Pericardium fibroblast (primary cell): ENCODE measurements around the genes OPN1LW, RPL10, CTAG1A, CTAG1B, RAB39B and H2AB2.

DNA sequence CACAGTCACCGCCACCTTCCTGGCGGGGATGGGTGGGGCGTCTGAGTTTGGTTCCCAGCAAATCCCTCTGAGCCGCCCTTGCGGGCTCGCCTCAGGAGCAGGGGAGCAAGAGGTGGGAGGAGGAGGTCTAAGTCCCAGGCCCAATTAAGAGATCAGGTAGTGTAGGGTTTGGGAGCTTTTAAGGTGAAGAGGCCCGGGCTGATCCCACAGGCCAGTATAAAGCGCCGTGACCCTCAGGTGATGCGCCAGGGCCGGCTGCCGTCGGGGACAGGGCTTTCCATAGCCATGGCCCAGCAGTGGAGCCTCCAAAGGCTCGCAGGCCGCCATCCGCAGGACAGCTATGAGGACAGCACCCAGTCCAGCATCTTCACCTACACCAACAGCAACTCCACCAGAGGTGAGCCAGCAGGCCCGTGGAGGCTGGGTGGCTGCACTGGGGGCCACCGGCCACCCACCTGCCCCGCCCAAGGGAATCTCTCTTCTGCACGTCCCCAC lies at the start of gene OPN1LW:
OPN1LW (plus strand) TSS at position 245 of the 495 bp plus-strand sequence.
- RAMPAGE, long total RNA, result no peak

GRCh38 chrX:154348113-154349274 lies 25.9 kb downstream of the FLNA start:
- RAMPAGE, long total RNA, result no peak

- RAMPAGE, long total RNA, result no peak
Observed at GRCh38 chrX:154358050-154358825, 16.2 kb downstream of the FLNA start.

DNA sequence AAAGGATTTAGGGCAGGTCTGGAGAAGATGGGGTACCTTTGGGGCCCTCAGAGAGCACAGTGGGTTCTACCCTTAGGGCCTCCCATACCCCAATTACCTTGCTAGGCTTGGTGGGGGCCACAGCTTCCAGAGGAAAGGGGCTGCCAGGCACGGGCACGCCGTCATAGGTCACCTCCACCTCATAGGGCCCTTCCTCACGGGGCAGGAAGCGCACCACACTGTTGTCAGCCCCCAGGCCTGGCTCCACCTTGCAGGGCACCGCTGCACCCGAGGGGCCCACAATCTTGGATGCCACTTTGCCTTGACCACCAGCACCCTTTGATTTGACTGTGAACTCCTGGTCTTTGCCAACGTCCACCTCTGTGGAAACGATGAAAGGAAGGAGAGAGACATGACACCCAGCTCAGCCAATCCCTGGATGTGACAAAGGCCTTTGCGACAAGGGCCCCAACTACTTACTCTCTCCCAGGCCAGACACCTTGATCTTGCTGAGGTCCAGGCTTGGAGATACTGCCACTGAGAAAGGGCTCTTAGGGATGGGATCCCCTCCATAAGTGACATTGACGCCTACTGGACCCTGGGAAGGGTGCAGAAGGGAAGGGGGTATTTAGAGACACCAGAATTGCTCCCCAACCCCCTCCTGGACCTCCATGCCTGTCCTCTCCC lies 13.1 kb downstream of the FLNA start:
- RAMPAGE, long total RNA, result no peak

- RAMPAGE, long total RNA, result no peak
Observed at GRCh38 chrX:154383973-154384664, 5.0 kb downstream of the EMD start.

- RAMPAGE, long total RNA, result no peak
Observed at GRCh38 chrX:154397985-154398443, at the start of gene RPL10. TSS of gene RPL10 (plus strand) at chrX:154398377.

DNA sequence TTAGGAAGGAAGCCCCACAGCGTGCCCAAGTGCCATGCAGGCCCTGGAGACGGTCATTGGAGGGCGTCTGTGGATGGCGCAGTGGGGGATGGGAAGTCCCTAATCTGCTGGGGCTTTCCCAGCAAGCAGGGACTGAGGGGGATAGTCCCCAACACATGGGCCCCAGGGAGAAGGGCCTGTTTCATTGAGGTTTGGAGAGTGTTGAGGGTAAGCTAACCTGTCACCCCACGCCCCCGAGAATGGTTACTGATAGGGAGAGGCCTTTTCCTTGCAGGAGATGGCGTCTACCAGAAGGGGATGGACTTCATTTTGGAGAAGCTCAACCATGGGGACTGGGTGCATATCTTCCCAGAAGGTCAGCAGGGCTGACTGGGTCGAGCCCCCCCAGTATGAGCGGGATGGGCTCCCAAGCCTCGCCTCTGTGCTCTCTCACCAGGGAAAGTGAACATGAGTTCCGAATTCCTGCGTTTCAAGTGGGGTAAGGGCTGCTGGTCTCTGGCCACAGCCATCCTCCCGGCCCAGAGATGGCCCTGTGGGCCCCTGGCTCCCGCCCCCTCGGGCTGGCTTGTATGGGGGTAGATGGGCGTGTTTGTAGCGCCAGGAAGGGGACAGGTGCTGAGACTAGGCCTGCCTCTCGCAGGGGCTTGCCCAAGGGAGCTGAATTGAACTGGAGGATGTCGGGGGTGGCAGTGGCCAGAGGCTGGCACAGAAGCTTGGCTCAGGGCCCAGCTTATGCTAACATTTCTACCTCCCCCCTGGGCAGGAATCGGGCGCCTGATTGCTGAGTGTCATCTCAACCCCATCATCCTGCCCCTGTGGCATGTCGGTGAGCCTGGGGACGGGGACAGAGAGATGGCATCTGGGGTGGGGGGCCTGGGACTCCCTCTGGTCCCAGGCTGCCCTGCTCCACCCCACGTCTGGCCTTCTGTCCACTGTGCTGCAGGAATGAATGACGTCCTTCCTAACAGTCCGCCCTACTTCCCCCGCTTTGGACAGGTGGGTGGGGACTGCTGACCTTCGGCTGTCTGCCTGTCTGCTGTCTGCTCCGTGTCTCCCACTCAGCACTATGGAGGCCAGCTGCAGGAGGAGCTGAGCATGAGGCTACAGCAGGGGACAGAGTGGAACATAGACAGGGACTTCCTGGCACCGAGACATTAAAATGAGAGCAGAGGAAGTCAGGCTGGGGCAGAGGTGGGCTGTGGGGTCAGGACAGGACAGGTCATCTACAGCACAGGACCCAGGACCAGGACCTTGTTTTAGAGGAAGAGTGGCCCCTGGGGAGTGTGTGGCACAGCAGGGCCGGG lies 8.4 kb downstream of the TAFAZZIN start:
- RAMPAGE, long total RNA, result no peak

DNA sequence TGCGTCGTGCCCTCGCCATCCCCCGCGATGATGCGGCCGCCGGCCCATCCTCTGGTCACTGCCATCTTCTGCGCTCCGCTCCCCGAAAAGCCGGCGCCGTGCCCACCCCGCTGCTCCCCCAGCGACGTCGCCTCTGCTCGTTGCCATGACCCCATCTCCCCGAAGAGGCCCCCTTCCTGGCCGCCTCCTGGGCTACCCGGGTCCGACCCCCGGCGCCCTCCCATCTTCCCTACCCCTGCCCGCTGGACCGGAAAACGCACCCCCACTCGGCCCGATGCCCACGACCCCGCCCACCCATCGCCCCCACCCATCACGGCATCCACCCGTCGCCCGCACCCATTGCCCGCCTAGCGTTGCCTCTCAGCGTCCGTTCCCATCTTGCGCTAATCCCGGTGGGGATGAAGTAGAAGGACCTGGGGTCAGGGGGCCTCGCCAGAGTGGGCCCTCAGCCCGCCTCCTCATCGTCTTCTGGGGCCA lies 412 bp downstream of the GDI1 start:
- RAMPAGE, long total RNA, result no peak

- RAMPAGE, long total RNA, result no peak
Observed at GRCh38 chrX:154440932-154441254, 3.0 kb upstream of the FAM50A start.

DNA sequence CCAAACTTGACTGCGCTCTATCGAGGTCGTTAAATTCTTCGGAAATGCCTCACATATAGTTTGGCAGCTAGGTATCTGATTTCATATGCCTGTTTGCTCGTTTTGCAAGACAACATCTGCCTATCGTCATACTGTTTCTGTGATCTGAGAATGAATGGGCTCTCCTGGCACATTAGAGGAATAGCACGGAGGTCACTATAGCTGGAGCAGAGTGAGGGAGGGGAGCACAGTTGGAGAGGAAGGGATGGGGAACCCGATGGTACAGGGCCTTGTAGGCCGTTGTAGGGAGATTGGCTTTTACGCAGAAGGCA lies 554 bp downstream of the IKBKG start:
- RAMPAGE, long total RNA, result no peak

DNA sequence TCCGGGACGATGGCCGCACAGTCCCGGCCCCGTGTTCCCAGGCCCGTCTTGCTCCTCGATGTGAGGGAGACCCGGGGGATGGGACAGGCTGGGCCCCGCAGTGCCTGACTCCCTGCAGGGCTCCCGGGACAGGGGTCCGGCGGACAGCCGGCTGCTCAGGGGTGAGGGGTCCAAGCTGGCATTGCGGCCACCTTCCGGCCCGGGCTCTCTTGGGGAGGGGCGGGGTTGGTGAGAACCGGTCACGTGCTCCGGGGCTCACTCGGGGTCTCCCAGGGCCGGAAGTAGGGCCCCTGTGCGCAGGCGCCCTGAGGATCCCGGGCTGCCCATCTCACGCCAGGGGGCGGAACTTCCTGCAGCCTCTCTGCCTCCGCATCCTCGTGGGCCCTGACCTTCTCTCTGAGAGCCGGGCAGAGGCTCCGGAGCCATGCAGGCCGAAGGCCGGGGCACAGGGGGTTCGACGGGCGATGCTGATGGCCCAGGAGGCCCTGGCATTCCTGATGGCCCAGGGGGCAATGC lies at the start of gene CTAG1A:
CTAG1A (plus strand) TSS at position 351 of the 516 bp plus-strand sequence.
- RAMPAGE, long total RNA, result no peak

GRCh38 chrX:154619126-154619591 lies at the start of gene CTAG1B:
TSS of gene CTAG1B (minus strand) at chrX:154619282.
- RAMPAGE, long total RNA, result no peak

GRCh38 chrX:154775943-154776700 lies 13.5 kb downstream of the DKC1 start:
- RAMPAGE, long total RNA, result no peak

- RAMPAGE, long total RNA, result no peak
Observed at GRCh38 chrX:154827392-154827945, 7.0 kb downstream of the SMIM9 start.

- RAMPAGE, long total RNA, result no peak
Observed at GRCh38 chrX:155009857-155010278, 12.7 kb downstream of the F8 start.

DNA sequence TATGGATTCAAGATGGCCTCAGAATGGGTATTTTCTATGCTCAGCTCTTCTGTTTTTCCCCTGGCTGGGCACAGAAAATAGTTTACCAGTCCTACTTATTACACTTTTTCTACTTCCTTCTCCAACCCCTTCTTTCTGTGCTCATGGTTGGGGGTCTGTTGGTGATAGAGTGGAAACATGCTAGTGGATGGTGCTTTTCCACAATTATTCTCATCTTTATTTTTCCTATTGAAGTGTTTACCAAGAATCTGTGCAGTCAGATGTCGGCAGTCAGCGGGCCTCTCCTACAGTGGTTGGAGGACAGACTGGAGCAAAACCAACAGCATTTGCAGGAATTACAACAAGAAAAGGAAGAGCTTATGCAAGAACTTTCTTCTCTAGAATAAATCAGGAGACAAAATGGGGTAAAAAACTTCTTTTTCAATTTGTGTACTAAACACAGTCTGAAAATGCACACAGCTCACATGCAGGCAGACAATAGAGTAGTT lies 48.5 kb downstream of the BRCC3 start:
- RAMPAGE, long total RNA, result no peak

GRCh38 chrX:155147521-155147949 lies 68.7 kb upstream of the VBP1 start:
- RAMPAGE, long total RNA, result no peak

DNA sequence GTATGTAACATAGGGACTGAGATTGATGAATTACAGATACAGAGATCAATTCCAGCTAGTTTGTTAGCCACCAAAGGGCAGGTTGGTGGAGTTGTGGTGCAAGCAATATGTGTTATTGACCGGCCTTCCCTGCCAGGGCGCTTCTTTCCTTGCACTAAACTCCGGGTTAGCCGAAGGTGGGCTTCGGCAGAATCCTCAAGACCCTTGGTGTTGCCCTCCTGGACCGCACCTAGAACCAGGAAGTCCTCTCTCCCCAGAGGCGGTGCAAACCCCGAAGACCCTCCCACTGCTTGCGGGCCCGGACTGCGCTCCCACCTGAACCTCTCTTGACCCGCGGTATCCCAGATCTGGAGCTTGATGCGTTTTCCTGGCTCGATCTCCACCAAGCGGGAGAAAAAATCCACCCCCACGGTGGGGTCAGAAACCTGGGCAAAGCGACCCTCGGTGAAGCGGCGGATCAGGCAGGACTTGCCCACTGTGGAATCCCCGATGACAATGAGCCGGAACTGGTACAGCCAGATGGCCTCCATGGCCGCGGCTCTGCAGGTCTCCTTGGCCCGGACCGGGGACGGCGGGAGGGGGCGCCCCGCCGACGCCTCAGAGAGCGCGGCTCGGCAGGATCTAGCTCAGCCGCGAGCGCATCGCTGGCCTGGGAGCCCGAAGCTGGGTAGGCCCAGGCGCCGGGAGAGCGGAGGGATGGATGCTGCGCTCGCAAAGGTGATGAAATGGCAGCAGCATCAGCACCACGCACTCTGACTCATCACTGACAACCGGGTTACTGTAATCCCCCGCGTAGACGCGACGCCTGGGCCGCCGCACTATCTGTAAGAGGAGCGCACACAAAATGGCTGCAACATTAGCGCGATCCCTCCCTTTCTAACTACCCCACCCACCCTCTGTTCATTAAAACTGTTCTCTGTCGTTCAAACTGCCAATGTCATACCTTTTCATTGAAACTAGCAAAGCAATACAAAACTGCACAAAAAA lies at the start of gene RAB39B:
RAB39B (minus strand) TSS at position 733 of the 987 bp plus-strand sequence.
- RAMPAGE, long total RNA, result no peak

GRCh38 chrX:155380429-155380924 lies at the start of gene H2AB2:
TSS of gene H2AB2 (plus strand) at chrX:155380709.
- RAMPAGE, long total RNA, result no peak

- RAMPAGE, long total RNA, result no peak
Observed at GRCh38 chrX:155958930-155959649, 38.4 kb upstream of the IL9R start.